ENCODE results near the gene ARHGAP22.

GRCh38 chr10:47407008-47407416, 22.9 kb upstream of the ZNF488 start:
- PRO-cap = no peak

- PRO-cap = no peak
Observed at GRCh38 chr10:47762600-47762996, 794 bp downstream of the SYT15B start.

- PRO-cap = no peak
Observed at GRCh38 chr10:48140287-48140613, 134.2 kb downstream of the FRMPD2 start.

DNA sequence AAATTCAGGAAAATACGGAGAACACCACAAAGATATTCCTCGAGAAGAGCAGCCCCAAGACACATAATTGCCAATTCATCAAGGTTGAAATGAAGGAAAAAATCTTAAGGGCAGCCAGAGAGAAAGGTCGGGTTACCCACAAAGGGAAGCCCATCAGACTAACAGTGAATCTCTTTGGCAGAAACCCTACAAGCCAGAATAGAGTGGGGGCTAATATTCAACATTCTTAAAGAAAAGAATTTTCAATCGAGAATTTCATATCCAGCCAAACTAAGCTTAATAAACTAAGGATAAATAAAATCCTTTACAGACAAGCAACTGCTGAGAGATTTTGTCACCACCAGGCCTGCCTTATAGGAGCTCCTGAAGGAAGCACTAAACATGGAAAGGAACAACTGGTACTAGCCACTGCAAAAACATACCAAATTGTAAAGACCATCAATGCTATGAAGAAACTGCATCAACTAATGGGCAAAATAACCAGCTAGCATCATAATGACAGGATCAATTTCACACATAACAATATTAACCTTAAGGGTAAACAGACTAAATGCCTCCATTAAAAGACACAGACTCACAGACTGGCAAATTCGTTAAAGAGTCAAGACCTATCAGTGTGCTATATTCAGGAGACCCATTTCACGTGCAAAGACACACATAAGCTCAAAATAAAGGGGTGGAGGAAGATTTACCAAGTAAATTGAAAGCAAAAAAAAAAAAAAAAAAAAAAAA, 66.6 kb downstream of the MAPK8 start:
- PRO-cap = no peak

DNA sequence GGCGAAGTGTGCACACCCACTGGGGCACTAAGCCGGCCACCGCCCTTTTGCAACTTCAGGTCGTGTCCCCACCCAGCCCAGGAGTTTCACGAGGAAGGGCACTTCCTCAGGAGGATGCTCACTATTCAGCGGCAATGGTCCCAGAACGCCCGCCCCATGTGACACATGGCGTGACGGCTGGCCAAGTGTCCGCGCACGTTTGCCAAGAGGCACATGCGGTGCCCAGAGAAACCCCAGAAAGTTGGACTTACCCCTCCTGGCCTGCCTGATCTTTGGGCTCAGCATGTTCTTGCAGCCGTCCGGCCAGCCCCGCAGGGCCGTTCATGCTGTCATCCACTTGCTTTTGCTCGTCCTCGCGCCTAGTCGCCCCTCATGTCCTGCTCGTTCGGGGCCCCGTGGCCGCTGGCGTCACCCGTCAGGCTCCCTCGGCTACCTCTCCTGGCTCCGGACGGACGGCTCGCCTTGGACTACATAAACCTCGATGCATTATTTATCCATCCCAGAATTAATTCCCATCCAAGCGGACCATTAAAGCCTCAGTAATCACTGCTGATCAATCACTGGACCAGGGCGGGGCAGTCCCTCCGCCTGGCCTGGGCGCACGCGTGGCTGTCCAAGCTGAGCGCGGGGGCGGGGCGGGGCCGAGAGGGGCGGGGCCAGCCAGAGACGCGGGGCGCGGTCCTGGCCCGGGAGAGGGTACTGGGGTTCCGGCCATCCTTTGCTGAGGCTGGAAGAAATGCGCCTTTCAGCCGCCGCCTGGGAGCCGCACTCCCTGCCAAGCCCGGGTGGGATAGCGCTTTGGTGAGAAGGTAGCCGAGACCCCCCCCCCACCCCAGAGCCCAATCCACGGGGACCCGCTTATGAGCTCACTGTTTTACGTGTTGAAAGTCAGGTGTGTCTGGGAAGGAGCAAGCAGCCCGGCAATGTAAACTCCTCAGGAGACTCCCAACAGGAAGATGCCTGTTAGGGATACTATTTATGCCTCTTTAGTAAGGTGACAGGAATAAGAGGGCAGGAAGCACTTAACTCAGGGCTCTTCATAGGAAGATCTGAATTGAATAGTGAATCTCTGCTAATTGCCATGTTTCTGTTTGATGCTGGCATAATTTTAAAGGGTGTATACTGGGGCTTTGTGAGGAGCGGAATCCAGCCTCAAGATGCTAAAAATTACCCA, at the start of gene ARHGAP22:
Gene ARHGAP22 (minus strand): TSS at position 562 of the 1,174 bp plus-strand sequence.
- PRO-cap = bidirectional peak, plus-strand start at position 721 of the sequence, minus-strand start at position 595 of the sequence

DNA sequence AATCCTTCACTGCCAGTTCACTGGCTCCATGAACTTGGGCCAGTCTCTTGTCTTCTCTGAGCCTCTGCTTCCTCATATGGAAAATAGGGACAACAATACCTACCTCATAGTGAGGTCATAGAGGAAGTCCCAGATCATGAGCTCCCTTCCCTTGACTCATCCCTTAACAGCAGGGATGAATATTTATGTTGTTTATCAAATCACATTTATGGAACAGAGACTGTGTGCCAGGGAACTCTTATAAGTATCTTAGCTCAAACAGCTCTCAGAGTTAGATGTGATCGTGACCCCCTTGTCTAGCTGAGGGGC, 20.2 kb upstream of the ARHGAP22 start:
- PRO-cap = no peak

DNA sequence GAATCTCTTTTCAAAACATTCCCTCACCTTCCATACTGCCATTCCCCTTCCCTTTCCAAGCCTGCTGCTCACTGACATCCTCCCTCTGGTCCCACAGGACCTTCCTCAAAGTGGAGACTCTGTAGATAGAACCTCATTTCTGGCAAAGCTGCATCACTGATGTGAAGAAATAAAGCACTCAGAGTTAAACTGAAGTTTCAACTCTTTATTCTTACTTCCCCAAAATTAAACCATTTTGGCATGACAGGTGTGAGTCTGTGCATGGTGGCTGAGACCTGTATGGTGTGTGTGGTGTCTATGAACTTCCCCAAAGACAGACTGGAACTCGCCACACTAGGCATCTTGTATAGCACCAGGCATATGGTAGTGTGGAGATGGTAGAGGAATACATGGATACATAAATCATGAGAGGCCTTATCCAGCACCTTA, 6.7 kb upstream of the WDFY4 start:
- PRO-cap = no peak

DNA sequence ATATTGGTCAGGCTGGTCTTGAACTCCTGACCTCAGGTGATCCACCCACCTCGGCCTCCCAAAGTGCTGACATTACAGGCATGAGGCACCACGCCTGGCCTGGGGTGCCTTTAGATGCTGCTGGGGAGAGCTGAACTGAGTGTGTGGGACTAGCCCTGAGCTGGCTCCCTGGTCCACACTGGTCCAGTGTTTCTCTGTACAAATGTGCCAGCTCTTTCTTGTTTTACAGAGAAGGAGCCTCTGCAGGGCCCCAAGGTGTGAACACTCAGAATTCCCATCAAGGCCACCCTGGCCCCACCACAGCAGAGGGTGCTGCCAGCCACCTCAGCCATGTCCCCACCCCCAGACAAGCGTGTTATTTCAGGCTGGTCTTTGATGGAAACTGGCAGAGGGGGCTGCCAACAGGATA, 68.4 kb upstream of the LRRC18 start:
- PRO-cap = no peak

GRCh38 chr10:49139051-49139462, 5.2 kb upstream of the FAM170B start:
- PRO-cap = no peak

DNA sequence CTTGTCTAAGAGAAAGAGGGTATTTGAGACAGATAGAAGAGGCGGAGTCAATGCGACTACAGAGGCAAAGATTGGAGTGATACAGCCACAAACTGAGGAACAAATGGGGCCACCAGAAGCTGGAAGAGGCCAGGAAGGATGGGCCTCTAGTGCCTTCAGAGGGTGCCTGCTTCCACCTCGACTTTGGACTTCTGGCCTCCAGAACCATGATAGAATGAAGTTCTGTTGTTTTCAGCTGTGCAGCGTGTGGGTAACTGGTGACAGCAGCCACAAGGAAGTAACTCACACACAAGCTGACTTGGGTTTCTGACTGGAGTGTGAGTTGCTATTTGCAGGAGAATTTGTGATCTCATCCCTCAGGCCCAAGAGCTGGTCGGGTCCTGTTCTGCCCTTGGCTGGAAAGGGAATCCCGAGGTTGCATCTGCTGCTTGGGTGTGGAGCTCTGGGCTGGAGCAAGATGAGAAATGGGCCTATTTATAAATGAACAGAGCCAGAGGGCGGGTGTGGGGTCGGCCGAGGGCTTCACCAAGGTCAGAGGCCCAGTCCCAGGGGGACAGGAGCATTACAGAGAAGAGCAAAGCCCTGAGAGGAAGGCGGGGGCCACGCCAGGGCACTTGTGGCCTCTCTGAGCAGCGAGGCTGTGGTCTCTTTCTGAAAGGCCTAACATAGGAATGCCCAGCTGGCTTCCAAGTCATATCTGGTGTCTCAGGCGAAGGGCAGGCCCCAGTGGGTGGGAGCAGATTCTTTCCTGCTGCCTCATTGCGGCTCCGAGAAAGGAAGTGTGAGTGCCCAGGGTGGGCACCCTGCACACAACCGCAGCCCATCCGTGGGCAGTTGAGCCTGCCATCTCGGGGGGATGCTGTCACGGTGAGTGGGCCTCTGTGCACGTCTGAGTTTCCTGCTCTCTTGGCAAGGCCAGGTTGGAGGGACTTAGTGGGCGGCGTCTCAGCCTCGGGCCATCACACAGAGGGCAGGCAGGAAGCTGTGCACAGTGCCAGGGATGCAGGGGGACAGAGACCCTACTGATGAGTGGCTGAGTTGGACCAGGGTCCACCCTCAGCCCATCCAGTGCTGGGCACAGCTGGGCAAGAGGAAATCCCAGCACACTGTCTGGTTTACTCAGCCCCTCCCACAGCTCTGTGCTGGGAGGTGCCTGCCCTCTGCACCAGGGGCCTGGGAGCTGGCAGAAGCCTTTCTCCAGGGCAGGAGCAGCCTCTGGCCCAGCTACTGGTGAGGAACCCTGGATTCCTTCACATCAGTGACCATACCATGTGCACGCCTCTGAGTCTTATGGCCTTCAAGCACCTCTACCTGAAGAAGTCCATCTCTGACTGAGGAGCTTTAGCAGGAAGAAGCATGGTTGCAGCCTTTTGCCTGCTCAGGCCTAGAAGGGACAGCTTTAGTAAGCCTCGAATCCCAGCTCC, 26.4 kb upstream of the C10orf71 start:
- PRO-cap = no peak

- PRO-cap = no peak
Observed at GRCh38 chr10:49336797-49337143, 37.8 kb downstream of the C10orf71 start.

GRCh38 chr10:50248187-50248615, 3.1 kb downstream of the ASAH2 start:
- PRO-cap = no peak

- PRO-cap = no peak
Observed at GRCh38 chr10:50303570-50304336, 52.4 kb upstream of the ASAH2 start.

DNA sequence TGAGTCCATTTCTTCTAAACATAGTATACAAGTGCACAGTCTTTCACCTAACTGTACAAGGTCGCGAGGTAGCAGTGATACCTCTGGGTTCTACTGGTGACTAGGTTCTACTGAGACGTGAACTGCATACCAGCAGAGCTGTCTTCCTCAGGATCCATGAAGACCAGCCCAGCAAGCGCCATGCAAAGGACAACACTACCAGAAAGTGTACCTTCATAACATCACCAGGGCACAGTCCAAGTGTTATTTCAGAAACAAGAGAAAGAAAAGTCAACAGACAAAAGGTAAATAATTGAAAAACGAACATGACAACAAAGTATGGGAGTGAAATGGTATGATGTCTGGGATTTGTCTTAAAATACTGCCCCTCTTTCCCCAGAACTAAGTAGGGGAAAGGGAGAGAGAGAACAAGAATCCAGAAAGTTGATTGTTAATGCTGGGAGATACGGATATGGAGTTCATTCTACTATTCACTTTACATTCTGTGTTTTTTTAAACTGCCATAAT, 141.1 kb upstream of the ASAH2 start:
- PRO-cap = no peak

DNA sequence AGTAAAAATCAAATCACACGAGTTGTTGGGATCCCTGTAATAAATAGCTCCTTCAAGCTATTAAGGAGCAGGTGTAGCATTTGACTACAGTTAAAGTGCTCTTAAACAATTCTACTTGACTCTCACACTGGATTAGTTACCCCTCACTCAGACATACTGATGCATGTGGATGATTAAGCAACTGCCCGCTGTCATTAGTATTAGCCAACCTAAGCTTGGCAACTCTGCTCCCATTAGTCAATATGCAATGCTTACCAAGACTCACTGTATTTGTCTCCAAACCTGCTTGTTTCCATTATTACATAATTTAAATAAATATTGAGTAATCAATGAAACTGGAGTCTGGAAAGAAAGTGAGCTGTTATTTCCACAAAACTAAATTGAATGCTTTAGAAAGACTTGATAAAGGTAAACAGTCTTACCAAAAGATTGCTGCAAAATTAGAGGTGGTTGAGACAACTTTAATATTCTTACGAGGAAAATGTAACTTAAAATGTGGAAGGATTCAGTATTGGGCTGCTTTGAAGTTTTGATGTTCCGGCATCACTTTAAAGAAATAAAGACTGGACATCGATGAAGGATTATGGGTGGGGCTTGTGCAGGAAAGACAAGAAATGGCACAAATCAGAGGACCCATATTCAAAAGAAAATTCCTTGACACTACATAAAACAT, 144.1 kb upstream of the ASAH2 start:
- PRO-cap = no peak

- PRO-cap = no peak
Observed at GRCh38 chr10:50420229-50420617, 168.9 kb upstream of the ASAH2 start.

DNA sequence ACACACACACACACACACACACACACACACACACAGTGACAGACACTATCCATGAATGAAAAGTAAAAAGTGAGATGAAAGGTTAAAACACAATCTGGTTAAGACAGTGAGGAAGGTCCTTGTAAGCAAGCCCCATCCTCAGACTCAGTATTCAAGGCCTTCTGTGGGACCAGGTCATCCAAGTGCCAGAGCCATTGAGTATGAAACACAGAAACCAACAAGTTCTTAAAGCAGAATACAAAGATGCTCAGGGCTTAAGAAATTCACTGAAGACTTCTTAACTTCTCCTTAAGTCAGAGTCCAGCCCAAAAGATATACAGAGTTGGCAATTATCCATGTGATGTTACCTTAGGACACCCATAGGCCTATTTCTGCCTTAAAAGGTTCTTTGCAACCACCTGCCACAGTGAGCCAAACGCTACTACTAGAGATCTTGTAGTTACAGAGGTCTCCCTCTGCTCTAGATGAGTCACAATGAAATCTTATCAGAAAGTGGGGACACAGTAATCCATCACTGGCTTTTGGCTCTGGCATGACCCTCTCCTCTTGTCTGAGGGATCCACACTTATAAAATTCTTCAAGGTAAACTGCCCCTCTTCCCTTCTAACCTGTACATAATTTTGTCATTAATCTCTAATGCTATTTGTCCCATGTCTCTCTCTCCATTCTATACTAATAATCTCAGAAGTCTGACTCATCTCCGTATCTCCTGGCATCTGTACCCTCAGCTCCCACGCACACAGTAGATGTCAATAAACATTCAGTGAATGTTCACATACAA, 112.3 kb downstream of the SGMS1 start:
- PRO-cap = no peak

DNA sequence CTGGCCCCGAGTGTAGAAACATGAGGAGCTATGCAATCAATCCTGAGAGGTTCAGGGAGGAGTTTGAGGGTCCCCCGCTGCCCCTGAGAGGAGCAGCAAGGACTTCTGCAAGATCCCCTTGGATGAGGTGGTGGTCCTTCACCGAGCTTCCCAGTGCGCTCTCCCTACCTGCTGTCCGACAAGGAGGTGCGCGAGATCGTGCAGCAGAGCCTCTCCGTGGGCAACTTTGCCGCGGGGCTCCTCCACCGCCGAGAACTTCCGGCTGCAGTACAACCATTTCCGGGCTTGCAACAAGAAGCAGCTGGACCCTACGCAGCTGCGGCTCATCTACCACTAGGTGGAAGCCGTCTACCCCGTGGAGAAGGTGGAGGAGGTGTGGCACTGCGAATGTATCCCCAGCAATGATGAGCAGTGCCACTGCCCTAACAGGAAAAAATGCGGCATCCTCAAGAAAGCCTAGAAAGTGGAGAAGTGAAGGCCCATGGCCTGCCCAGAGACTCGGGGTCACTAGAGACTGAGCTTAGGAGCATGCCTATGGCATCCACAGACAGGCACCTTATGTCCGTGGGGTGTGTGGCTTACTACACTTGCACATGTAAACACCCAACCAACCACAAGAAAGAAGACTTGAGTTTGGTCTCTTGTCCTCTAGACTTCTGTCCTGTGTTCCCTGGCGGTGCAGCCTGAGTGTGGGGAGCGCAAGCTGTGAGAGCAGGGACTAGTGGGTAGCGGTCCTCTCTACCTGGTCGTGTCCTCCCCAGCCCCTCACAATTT, 36.4 kb upstream of the SGMS1 start:
- PRO-cap = unidirectional peak, minus-strand start at position 260 of the sequence

DNA sequence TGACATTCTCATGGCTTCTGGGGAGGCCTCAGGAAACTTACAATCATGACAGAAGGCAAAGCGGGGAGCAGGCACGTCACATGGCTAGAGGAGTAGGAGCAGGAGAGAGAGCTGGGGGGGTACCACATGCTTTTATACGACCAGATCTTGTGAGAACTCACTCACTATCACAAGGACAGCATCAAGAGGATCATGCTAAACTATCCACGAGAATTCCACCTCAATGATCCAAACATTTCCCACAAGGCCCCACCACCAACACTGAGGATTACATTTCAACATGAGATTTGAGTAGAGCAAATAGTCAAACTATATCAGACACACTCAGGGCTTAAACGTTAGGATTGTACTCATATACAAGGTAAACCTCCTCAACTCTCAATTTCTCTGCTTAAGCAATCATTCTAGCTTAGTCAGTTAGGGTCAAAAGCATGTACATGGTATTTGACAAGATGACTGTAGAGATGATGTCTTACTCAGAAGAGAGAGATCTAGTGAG, 269.9 kb downstream of the PRKG1 start:
- PRO-cap = no peak

DNA sequence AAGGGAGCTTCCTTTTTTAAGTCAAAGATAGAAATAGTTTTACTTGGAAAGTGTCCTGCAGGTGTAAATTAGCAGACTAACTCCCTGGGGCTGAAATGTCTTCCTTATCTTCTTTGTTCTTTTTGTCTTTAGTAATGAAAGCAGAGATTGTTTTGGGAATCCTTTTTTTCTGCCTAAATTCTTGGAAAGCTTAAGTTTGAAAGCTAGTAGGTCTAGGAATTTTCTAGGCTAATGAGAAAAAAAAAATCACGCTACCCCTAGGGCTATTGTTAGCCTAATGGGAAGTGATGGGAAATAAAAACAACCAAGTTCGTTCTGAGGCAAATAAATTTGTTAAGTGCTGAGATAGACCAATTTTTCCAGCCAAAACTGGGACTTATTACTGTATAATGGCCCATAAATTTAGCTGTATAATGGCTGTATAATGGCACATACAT, 139.2 kb upstream of the CSTF2T start:
- PRO-cap = no peak